ENCODE data around the genes MBTPS1 and DNAAF1.

DNA sequence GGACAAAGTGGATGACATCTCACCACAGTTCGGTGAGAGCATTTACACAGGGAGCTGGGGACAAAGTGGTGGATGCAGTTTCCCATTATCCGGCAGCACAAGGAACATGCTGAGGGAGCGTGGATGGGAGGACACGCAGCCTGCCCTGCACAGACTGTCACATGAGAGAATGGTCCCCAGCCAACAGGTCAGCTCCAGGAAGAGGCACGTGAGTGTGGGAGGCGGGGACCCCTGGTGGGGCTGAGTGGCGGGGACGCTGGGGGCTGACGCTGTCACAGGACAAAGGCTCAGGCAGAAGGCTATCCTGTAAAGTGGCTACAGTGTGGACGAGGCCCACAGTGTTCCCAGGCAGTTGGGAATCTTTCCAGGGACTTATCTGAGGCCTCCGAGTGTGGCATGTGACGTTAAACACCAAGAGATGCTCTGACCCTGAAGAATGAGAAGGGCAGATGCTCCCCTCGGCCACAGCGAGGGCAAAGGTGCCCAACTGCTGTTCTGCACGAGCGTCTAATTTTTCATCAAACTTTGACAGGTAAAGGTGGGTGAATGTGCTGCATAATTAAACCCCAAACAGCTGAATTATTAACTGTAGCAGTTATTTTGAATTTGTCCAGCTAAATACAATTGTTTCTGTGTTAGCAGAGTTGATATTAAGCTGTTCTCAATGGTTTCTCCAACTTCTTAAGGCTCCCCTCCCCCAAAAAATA is 30.3 kb downstream of the MBTPS1 start:
- PRO-cap: no peak

GRCh38 chr16:84116116-84117172 is at the start of gene MBTPS1:
MBTPS1 (minus strand) TSS chr16:84116942.
- PRO-cap: bidirectional peak, plus-strand start at chr16:84117057, minus-strand start at chr16:84116929

GRCh38 chr16:84144990-84145618 is at the start of gene DNAAF1:
DNAAF1 (plus strand) TSS chr16:84145308.
- PRO-cap: unidirectional peak, minus-strand start at chr16:84145156

DNA sequence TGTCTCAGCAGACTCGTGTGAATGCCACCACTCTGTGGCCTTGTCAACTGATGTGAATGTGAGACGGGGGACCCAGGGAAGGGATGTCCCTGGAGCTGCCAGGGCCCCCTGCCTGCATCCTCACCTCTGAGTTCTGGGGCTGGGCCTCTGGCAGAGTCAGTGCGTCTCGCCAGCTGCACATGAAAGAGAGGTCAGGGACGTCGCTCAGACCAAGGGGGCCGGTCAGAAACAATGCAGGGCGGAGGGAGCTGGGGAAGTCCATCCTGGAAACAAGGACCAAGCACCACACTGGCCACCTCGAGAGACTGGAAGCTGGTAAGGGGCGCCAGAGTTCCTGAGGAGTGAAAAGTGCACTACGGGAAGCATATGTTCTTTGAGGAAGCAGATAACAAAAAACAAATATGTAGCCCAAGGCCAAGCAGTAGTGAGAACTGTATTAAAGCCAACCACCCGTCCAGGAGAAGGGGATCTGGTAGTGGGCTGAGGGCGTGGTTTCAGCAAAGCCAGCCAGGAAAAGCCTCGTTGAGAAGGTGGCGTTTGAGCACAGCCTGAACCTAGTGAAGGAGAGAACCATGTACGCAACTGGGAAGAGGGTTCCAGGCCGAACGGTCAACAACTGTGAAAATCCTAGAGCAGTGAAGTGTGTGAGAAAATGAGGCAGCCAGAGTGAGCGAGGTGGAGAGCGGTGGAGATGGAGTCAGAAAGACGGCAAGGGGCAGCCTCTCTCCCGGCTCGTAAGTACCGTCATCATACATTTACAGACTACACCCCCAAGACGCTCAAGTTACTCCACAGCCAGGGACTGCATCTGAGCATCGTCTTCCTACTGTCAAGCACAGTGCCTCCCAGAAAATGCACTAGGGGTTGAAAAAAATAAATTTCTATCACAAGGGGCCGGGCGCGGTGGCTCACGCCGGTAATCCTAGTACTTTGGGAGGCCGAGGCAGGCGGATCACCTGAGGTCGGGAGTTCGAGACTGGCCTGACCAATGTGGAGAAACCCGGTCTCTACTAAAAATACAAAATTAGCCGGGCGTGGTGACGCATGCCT is 1.8 kb downstream of the TAF1C start:
- PRO-cap: bidirectional peak, plus-strand start at position 300 of the sequence, minus-strand start at position 135 of the sequence

DNA sequence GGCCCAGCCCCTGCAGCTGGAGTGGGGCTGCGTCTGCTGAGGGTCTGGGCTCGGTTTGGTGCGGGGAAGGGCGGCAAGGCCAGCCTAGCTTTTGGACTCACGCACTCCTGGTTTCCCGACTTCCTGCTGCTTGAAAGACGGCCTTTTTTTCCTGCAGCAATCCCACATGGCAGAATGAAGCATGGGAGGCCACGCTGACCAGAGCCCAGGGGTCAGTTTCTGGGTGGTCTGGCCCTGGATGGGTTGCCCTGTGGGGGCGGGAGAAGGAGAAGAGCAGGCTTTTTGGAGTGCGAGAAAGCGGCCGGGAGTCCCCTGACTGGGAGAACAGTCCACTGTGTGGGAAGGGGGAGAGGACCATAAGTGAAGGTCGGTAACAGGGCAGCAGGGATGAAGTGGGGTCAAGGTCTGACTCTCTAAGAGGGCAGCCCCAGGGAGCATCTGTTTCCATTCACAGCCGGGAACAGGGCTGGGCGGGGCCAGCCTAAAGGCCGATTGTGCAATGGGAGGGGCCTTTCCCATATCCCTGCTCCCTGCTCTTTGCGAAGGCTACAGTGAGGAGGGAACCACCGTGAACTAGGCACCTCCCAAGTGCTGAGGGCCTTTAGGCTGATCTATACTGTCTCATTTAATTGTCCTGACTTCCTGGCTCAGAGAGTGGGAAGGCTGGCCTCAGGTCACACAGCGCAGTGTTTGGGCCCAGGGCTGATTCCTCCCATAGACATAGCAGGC is 10.6 kb upstream of the WFDC1 start:
- PRO-cap: unidirectional peak, plus-strand start at position 540 of the sequence

DNA sequence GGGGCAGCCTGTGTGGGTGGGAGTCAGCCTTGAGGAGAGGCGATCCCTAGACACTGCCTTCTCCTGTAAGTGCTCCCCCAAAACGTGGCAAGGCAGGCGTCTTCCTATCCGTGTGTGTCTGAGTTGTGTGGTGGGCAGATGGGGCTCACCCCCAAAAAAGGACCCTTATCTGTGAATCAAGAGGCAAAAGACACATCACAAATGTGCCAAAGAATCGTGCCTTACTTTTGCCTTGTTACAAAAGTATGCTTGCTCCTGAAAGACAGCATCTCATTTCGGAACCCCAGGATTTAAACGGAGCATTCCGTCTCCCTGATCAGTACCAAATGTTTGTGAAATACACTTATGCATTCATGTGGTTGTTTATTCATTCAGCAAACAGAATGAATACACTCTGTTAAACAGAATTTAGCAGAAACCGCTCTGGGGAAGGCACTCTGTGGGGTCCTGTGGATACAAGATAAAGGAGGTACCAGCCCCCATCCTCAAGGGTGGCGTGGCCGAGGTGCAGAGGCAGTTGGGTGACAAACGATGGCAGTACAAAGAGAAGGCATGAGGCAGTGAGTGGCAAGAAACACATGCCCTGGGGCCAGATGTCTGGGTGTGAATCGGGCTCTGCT is 572 bp downstream of the WFDC1 start:
- PRO-cap: no peak

GRCh38 chr16:84299417-84300309 is 5.0 kb downstream of the WFDC1 start:
- PRO-cap: no peak

DNA sequence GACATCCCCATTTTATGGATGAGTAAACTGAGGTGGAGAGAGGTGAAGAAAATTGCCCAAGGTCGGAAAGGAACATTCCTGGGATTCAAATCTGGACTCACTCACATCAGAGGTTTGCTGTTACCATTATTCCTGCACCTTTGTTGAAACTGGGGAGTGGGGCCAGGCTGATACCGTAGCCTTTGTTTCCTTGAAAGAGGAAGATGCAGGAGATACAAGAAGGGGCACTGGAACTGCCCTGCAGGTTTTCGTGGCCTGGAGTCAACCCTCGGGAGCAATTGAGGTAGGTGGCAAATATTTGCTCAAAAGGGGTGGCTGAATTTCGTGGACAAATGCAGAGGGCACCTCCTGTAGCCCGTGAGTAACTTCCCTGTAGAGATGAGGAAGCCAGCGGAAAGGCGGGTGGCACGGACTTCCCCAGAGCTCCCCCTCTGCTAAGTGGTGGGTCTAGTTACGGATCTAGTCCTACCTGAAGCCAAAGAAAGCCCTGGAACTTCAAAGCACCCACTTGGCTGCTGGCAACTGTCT is 1.2 kb upstream of the ATP2C2 start:
- PRO-cap: no peak

- PRO-cap: no peak
Measured at GRCh38 chr16:84478982-84479785, 25.3 kb downstream of the MEAK7 start.

DNA sequence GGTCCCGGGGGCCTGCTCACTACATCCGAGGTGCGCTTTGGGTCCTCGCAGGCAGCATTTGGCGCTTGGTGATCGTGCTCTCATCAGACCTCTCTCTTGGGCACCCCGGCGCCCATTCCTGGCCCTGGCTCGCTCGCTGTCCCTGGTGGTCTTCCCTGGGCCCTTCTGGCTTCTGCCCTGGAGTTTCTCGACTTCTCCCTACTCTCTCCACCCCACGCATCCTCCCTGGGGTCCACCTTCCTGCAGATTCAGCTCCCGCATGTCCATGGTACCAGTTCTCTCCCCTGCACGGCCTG is 863 bp upstream of the MEAK7 start:
- PRO-cap: no peak

- PRO-cap: unidirectional peak, plus-strand start at chr16:84594423
Measured at GRCh38 chr16:84593726-84594752, 23.8 kb downstream of the COTL1 start.

GRCh38 chr16:84609382-84610252 is 8.3 kb downstream of the COTL1 start:
- PRO-cap: no peak

GRCh38 chr16:84737630-84738300 is 38.0 kb downstream of the USP10 start:
- PRO-cap: no peak

DNA sequence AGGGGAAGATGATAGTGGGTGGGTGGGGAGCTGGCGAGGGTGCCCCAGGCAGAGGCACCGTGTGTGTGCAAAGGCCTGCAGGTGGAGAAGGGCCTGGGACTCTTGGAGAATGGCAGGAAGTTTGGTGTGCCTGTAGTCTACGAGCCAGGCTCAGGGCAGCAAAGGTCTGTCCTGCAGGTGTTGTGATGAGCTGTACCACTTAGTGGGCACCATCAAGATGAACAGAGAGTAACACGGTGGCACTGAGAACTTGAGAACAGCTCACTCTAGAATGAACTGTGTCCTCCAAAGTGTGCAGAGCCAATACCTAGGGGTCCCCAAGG is 4.3 kb downstream of the CRISPLD2 start:
- PRO-cap: no peak

- PRO-cap: no peak
Measured at GRCh38 chr16:85103296-85103949, 8.8 kb downstream of the CIBAR2 start.

- PRO-cap: no peak
Measured at GRCh38 chr16:85126616-85127346, 14.5 kb upstream of the CIBAR2 start.

GRCh38 chr16:85137064-85137310 is 24.7 kb upstream of the CIBAR2 start:
- PRO-cap: unidirectional peak, plus-strand start at chr16:85137133

DNA sequence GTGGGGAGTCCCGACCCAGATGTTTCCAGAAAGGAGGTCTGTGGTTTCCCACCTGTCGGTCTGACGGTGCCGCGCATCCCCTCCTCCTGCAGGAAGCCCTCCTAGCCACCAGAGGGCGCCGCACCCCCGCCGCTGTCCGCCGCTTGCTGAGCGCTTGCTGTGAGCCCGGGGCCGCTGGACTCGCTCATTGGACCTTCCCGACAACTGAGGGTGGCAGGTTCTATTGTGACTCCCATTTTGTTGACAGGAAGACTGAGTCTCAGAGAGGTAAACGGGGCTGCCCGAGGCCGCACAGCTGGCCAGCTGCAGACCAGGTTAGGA is 191.0 kb upstream of the CIBAR2 start:
- PRO-cap: no peak

DNA sequence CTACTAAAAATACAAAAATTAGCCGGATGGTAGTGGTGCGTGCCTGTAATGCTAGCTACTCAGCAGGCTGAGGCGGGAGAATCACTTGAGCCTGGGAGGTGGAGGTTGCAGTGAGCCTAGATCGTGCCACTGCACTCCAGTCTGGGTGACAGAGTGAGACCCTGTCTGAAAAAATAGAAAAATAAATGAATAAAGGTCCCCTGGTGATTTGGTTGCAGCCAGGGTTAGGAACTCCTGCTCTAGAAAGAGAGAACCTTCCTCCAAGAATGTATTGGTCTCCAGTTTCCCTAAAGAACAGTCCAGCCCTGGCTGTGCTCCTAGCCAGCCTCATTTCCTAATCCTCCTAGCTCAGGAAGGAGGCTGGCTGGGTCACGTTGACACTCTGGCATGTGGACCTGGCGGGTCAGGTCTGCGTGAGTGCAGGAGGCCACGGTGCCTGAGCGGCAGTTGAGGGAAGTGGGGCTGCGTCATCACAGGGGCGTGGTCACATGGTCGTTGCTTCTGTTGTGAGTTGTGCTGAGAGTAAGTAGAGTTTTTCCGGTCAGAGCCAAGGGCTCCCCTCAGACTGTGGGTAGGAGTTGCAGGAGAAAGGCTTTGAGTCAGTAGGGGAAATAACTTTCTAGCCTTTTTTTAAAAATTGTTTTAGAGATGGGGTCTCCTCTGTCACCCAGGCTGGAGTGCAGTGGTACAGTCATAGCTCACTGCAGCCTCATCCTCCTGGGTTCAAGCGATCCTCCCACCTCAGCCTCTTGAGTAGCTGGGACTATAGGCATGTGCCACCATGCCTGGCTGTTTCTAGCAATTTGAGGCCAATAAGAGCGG is 193.9 kb upstream of the CIBAR2 start:
- PRO-cap: bidirectional peak, plus-strand start at position 529 of the sequence, minus-strand start at position 345 of the sequence

GRCh38 chr16:85311037-85311635 is 198.9 kb upstream of the CIBAR2 start:
- PRO-cap: no peak